Caco-2 (cell line): ENCODE measurements around a stretch of chr2.

DNA sequence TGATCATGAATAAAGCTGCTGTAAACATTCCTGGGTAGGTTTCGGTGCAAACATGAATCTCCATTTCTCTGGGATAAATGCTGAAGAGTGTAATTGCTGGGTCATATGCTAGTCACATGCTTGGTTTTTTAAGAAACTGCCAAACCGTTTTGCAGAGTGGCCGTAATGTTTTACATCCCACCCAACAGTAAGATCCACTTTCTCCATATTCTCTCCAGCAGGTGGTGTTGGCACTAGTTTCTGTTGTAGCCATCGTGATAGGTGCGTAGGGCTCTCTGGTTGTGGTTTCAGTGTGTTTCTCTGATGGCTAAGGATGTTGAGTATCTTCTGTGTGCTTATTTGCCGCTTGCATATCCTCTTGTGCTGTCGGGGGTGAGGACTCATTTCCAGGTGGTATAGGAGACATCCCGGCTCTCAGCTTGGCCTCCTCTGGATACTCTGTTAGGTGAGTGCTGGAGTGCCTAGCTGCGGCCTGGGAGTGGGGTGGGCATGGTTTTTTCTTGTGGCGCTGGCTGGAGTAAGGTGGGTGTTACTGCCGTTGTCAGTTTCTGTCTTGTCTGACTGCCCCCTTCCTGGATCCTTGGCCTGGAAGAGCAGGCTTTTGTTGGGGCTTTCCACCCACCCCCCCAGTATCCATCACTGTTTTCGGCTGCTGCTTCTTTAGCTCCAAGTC, 69.0 kb downstream of the DGKD start:
- PRO-cap, result no peak
- RRBS, result no CpG with 5 or more reads among the region's 12 CpGs

- PRO-cap, result no peak
- RRBS, result no CpG with 5 or more reads among the region's 5 CpGs
Observed at GRCh38 chr2:233758884-233759564, 1.0 kb upstream of the UGT1A1 start.

- PRO-cap, result no peak
- RRBS, result no CpG with 5 or more reads among the region's 13 CpGs
Observed at GRCh38 chr2:233767650-233768508, 7.8 kb downstream of the UGT1A1 start.

- PRO-cap, result no peak
- RRBS, result no CpG with 5 or more reads among the region's 13 CpGs
Observed at GRCh38 chr2:233976684-233977487, 59.7 kb downstream of the TRPM8 start.

DNA sequence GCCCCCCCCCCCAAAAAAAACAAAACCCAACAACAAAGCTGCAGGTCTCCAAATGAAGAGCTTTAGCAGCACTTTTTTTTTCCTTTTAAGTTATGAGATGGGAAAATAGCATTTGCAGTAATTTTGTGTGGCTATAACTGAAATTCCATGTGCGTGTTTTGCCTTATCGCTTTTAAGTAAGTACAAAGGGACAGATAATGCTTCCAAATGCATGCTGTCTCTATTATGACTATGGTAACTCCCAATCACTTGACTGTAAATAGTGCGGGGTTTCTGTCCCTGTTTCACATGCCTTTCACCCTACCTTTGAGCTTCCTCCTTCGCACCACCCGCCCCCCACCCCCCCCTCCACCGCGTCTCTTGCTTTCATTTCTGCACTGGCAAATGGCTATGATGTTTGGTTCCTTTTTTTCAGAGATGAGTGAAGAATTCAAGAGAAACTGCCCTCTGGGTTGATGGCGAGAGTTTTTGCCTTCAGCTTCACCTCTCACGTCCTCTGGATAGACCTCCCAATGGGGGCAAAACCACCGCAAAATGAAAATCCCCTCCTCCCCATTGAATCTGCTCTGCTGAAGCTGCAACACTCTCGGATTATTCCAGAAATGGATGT, 25.1 kb upstream of the SPP2 start:
- PRO-cap, result no peak
- RRBS, result no CpG with 5 or more reads among the region's 11 CpGs

DNA sequence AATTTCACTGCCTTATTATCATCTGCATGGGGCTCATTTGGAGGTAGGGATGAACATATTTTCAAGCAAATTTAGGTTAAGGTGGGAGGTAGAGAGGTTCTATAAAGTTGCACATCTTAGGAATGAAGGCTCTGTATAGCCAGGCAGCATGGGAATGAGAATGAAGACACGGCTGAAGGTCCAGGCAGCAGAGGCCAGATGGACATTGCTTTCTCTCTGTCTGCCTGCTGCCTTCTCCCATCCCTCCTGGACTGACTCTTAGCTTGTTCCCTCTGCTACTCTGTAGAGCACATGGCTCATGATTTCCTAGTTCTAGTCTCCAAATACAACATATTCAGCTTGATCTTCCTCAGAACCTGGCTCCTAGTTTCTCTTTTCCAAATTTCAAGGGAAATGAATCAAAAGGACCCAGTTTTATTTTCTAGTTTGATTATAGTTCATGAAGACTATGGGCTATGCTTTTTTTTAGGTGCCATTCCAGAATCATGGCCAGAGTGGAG, 1.2 kb downstream of the SPP2 start:
- PRO-cap, result no peak
- RRBS, result no CpG with 5 or more reads among the region's 1 CpG

DNA sequence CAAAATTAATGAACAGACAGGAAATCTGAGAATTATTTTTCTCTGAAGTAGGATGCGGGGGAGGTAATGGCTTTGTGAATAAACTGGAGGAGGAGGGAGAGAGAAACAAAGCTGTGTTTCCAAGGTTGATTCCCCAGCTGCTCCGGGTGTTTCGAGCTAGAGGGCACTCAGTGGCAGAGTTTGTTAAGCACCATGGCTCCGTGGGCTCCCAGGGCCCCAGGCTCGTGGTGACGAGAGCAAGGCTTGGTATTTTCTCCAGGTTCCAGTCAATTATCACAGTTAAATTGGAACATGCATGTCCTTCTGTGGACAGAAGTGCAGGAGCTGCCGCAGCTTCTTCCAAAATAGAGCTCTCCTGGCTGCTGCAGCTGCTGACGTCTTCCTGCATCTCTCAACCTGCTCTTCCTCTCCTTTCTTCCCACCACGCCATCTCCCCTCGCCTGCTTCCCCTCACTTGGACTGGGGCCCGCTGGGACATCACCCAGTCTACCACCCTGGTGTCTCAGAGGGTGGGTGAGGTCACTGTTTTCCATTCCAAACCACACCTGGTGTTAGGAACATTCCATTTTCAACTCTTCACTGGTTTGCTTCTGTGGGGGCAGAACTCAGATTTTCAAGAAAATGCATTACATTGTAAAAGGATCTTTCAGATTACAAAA, 41.3 kb downstream of the SPP2 start:
- PRO-cap, result no peak
- RRBS, result no CpG with 5 or more reads among the region's 11 CpGs

GRCh38 chr2:234191782-234192189, 141.3 kb downstream of the SPP2 start:
- PRO-cap, result no peak
- RRBS, result no CpG with 5 or more reads among the region's 4 CpGs

DNA sequence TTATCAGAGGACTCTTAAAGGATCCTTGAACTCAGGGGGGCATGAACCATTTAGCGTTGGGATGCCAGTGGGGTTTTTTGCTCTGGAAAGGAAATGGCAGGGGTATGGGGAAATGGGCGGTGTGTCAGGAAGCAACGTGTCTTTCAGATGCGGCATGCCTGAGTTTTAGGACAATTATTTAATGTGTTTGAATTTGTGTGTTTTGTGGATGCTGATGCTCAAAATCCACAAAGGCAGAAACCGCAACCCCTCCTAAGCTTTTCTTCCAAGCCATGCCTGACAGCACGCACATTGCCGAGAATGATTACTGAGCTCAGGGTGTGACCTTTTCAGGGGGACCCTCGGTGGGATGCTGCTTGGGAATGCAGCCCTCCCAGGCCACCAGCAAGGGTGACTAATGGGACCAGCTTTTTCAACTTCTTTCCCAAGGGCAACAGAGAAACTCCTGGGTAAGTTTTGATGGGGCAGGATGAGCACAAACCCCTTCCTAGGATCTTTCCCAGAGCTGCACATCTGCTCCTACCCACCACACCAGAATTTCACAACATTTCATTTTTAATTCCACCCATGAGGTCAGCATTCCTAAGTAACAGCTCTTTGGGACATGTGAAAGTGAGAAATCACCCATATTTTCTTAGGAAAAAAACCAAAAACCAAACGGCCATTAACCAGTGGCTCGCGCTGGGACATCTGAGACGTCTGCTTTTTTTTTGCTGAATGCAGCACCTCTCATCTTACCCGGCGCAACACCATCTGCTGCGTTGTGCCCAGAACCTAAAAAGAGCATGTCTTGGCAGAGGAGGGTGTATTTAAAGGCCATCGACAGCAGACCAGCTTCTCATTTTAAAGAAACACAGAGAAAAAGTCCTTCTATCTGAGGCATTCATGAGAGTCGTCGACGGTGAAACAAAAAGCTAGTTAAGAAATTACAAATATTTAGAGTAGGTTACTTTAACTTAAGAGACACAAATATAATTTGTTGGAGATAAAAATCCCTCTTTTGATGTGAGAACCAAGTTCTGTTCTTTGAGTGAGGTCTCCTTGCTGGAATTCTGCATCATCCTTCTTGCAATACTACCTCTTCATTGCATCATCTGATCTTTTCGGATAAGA, 119.0 kb downstream of the ARL4C start:
- PRO-cap, result no peak
- RRBS, result no CpG with 5 or more reads among the region's 20 CpGs

DNA sequence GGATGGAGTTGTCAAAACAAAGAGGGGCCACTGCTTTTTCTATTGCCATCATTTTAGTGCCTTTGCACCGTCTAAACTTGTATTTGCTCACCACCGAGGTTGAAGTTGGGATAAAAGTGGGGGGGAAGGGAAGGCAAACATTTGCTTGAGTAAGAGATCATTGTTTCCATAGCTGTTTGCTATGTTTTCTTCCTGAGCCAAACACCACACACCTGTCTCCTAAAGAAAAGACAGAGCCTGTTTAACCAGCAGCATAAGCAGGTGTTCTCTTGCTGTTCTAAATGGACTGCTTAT, 179.2 kb upstream of the ARL4C start:
- PRO-cap, result unidirectional peak, minus-strand start at position 73 of the sequence
- RRBS, result no CpG with 5 or more reads among the region's 2 CpGs

DNA sequence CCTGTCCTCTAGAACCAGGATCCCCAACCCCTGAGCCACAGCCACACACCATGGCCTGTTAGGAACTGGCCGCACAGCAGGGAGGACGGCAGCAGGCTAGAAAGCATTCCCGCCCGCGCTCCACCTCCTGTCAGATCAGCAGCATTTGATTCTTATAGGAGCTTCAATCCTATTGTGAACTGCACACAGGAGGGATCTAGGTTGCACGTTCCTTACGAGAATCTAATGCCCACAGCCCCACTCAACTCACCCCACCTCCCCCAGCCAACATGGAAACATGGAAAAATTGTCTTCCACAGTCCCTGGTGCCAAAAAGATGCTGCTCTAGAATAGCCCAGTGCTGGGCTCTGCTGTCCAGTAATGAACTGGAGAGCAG, 179.0 kb upstream of the SH3BP4 start:
- PRO-cap, result no peak
- RRBS, result no CpG with 5 or more reads among the region's 7 CpGs

- PRO-cap, result no peak
- RRBS, result no CpG with 5 or more reads among the region's 5 CpGs
Observed at GRCh38 chr2:234795237-234795529, 156.6 kb upstream of the SH3BP4 start.

GRCh38 chr2:234874710-234875225, 77.0 kb upstream of the SH3BP4 start:
- PRO-cap, result no peak
- RRBS, result no CpG with 5 or more reads among the region's 3 CpGs

GRCh38 chr2:234949807-234950405, 1.9 kb upstream of the SH3BP4 start:
- PRO-cap, result no peak
- RRBS, result no CpG with 5 or more reads among the region's 5 CpGs

DNA sequence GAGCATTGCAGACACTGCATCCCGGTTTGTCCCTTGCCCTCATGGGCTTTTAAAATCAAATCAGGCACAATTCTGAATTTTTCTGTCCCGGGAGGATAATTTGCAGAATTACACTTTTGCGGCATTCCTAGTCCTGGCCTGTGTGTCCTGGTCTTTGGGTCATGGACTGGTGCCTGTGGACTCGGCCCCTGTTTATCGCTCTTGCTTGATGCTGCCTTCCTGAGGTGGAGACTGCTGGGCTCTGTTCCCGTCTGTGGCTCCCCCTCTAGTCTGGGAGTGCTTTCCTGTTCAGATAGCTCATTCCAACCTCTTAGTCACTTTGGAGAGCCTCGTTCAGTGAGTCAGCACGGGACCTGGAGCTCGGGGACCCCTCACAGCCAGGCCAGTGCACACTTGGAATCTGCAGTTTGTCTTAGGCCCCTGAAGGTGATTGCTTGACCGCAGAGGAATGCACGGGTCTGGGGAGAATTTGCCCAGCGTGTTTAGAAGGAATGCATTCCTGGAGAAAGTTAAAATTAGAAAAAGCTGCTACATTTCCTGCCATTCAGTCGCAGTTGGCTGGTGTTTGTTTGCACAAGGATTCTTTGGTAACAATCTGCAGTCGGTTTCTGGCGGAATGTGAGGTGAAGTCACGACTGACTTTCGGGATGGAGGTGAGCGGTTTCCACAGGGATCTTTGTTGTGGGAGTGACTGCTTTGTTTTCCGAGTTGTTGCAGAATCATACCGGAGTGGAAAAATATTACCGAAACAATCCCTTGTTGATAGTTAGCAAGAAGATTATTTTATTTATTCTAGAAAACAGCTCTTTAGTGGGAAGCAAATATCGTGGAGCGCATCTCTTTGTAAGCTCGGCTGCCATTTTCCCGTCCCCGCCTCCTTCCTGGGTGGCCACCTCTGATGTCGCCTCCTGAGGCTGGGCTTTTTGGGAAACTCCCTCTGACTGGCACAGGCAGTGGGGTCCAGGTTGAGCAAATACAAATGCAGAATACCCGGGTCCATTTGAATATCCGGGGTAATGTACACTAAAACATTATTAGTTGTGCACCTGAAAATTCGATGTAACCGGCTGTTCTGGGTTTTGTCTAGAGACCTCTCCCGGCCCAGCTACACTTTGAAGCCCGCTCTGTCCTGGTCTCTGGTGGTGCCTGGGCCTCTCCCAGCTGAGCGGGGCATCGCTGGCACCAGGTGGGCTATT, 29.7 kb downstream of the SH3BP4 start:
- PRO-cap, result bidirectional peak, plus-strand start at position 317 of the sequence, minus-strand start at position 272 of the sequence; bidirectional peak, plus-strand start at position 600 of the sequence, minus-strand start at position 402 of the sequence
- RRBS, result no CpG with 5 or more reads among the region's 35 CpGs

DNA sequence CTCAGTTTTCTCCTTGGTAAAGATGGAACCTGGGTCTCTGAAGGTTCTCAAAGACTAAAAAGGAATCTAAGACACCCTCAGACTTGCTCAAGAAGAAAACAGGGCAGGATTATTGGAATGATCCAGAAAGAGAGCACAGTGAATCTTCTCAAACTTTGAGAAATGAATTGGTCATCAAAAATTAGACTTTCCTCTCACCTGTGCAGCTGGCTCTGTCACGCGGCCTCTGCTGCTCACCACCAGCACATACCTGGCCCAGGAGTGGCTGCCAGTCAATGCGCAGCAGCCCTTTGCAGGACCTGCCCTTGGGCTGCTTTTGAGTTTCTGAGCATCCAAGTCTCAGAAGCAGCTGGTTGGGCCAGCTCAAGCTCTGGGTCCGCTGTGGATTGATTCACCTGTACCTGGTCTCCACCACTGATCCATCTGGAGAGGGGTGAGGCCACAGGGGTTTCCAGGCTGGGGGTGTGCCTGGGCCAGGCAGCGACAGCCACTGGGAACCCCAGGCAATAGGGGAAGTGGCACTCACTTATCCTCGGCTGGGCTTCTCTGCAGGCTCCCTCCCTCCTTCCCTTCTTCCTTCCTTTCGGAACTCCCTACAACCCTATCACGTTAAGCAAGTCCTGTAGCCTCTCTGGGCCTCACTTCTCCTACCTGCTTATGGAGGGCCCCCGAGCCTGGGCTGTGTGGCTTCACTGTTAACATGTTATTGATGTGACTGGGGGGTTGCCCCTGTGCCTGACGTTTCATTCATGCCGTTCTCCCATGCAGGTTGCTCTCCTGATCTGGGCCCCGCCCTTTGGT, 48.0 kb downstream of the SH3BP4 start:
- PRO-cap, result bidirectional peak, plus-strand start outside the sequence, minus-strand start at position 751 of the sequence
- RRBS, result no CpG with 5 or more reads among the region's 12 CpGs

DNA sequence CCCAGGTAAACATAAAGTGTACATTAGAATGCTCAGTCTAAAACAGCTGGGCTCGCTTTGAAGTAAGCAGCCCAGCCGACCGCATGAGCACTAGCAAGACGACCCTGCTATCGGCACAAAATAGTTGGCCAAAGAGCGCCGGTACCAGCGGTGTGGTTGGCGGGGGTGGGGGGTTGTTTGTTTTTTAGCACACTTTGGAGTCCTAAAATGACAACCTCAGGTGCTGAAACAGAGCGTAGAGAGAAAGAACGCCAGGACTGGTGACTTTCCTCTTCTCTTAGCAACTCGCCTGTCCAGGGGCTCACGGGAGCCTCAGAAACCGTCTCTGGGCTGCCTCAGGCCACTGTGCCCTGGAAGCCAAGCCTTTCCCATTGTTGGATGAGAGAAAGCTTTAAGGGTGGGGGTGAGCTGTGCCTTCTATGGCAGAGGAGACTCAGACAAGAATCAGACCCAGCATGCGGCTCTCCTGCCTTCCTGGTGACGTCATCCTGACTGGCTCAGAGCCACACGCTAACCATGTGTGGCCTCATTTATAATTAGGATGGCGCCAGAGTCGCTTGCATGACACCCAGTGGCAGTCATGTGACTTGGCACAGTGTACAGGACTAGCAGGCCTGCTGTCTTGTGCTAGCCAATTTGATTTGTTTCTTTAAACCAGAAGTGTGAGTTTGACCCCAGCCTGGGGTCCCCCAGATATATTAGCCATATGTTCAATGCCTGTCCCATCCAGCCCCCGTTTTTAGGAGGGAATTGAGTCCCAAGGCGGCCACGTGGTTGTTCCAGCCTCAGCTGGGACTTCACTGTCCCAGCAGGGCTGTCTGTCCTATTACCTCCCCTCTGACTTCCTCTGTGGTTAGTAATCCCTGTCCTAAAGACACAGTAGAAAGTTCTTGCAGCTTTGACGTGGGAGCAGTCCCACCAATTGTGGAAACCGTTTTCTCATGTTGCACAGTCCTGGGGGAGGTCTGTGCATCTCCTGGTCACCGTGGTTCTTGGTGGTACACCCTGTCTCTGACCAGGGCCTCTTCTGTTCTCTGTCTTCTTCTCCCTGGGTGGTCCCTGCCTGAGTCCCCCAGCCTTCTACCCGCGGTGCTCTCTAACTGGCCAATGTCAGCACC, 99.2 kb downstream of the SH3BP4 start:
- PRO-cap, result no peak
- RRBS, result no CpG with 5 or more reads among the region's 27 CpGs

DNA sequence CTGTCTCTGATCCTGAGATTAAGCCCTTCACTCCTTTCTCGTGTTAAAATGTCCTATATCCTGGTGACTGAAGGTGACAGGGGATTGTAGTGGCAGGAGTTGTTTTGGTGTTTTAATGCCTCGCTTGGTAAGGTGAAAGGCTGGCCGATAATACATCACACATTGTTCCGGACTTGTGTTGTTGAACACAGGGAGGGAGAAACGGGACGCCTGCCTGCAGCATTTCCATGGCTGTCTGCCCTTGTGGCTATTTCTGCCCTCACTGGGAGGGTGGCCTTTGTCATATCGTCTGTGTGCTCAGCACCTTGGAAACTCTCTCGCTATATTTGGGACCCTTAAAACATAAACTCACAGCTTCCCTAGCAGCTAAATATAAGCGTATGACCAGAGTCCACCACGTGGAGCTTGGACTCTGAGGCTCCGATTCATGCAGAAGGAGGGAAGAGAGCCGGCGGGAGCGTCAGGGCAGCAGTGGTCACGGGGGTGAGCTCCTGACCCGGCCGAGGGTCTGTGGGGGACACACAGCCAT, 111.6 kb downstream of the SH3BP4 start:
- PRO-cap, result no peak
- RRBS, result 81% methylated on average over 5 of the region's 17 CpGs

DNA sequence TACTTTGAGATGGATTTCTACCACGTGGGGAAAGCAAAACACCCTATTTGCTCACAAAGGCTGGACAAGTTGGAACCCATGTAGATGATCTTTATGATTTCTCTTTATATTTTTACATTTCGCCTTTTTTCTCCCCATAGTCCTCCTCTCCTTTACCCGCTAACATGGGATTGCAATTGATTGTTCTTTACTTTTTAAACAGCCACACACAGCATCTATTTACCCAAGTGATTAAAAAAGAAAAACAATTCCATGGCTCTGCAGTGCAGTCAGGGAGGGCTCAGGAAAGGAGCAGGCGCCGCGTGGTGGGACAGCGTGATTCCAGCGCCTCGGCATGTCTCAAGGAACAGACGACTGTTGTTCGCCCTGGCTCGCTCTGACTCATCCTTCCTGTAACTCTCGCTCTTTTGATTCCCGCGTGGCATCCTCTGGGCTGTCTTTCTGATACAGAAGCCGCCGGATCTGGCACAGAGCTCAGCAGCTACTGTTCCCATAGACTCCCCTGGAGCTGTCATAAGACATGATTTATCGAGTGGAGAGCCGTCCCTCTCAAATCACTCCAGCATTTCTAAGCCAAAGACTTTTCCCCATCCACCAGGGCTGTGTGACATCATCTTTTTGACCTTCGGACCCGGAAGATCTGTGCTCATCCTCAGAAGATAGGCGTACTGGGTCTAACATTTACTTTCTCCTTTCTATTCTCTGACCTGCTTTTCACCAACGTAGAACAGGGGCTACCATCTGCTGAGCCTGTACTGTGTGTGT, 230.3 kb upstream of the AGAP1 start:
- PRO-cap, result bidirectional peak, plus-strand start at position 438 of the sequence, minus-strand start at position 341 of the sequence
- RRBS, result no CpG with 5 or more reads among the region's 23 CpGs

DNA sequence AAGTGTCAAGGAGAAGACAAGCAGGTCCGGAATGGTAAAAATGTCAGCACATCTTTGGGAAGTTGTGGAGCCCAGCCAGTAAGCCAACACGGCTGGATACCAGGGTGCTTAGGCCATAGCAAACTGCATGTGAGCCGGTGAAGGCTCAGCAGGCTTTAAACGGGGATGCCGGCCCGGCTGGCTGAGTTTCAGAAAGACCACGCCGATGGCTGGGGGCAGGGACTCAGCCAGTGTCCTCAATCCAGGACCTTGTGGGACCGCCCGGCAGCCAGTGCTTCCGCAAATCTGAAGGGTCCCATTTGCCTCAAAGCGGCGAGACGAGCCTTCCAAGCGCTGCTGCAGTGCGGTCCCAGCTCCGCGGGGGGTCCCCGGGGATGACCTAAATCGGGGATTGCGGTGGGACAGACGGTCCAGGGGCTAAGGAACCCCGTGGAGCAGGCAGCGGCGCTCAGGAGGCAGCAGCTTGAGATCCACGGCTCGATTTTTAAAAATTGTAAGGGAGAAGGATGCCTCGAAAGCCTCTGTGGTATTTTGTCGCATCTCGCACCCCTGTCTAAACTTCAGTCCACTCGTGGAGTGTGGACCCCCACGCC, 849 bp upstream of the AGAP1 start:
- PRO-cap, result no peak
- RRBS, result 97% methylated on average over 12 of the region's 32 CpGs